Epithelial cell of alveolus of lung (primary cell): Measurements from ENCODE around the gene MISP3.

- RAMPAGE, long total RNA: no peak
- RRBS: no CpG with 5 or more reads among the region's 5 CpGs
These were observed 29.7 kb downstream of the LYL1 start for GRCh38 chr19:13072950-13073398.

GRCh38 chr19:13076266-13076702 lies 26.4 kb downstream of the LYL1 start:
- RAMPAGE, long total RNA: no peak
- RRBS: no CpG with 5 or more reads among the region's 9 CpGs

- RAMPAGE, long total RNA: no peak
- RRBS: 81% methylated on average over 1 of the region's 28 CpGs
These were observed 14.8 kb downstream of the LYL1 start for GRCh38 chr19:13087759-13088309.

DNA sequence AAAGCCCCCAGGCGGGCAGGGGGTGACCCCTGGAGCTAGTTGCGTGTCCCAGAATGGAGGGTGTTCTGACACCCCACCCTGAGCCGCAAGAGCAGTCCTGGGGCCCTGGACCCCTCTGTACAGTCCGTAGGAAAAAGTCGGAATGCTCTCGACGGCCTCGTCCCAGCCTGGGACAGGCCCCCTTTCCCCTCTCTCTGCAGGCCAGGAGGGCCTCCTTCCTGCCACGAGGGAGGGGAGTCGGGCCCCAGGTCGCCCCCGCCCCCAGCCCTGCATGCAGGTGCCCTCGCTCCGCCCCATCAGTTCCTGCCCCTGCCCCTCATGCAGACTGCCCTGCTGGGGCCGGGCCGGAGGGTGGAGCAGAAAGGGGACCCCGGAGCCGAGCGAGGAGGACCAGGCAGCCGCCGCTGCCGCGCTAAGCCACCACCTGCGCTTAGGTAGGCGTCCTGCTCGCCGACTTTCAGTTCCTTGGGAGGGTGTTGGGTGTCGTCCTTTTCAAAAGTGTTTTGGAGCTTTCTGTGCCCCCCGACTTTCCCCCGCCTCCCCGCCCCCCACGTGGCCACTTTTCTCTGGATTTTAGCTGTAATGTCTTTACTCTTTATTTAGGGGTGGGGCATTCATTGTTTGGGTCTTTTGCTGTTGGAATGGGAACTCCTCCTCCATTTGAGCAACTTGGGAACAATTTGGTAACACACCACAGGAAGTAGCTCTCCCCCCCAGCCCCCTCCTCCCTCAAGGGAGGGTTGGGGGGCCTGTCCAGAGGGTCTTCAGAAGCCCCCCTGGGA lies 7.2 kb downstream of the LYL1 start:
- RAMPAGE, long total RNA: no peak
- RRBS: no CpG with 5 or more reads among the region's 32 CpGs

DNA sequence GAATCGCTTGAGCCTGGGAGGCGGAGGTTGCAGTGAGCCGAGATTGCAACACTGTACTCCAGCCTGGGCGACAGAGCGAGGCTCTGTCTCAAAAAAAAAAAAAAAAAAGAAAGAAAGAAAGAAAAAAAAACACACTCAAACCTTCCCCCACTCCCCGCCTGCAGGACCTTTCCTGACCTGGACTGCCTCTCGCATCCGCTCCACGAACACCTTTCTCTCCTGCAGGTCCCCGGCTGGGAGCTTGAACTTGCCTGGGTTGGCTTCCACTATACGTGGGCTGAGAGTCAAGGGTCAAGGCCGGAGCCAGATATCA lies 897 bp downstream of the STX10 start:
- RAMPAGE, long total RNA: no peak
- RRBS: 1% methylated on average over 3 of the region's 12 CpGs

DNA sequence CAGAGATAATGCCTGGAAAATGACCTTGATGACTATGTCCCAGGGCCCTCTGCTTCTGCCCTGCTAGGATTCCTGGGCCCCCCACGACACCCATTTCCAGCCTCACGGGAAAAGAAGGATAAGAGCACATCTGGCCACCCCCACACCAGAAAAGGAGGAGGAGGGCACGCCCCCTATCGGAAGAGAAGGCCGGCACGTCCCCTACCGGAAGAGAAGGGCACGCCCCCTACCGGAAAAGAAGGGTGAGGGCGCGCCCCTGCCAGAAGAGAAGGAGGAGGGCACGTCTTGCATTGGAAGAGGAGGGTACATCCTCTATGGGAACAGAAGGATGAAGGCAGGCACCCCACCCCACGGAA lies 84.3 kb downstream of the IER2 start:
- RAMPAGE, long total RNA: no peak
- RRBS: no CpG with 5 or more reads among the region's 13 CpGs

DNA sequence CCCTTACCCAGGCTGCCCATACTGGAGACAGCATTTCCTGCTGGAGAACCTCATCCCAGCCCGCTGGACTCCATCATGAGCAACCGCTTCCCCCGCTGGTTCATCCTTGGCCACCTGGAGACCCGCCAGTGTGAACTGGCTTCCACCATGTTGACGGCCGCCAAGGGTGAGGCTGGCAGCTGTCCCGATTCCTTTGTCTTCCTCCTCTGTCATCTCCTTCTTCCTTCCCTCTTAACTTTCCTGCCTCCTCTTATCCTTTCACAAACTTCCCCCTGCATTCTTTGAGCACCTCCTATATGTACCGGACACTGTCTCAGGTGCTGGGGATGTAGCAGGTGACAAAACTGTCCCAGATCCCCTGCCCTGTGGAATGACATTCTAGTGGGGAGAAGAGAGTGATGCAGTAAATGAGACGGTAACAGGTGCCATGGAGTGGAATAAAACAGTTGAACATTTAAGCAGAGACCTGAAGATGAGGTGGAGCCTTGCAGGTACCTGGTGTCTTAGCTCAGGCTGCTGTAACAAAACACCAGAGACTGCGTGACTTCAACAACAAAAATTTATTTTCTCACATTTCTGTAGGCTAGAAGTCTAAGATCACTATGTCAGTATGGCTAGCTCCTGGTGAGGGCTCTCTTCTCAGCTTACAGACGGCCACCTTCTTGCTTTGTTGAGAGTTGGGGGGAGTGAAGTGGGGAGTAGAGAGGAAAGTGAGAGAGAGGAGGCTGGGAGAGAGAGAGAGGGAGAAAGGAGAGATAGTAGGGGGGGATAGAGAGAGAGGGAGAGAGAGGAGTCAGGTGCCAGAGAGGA lies 28.3 kb downstream of the ZSWIM4 start:
- RAMPAGE, long total RNA: no peak
- RRBS: no CpG with 5 or more reads among the region's 11 CpGs

DNA sequence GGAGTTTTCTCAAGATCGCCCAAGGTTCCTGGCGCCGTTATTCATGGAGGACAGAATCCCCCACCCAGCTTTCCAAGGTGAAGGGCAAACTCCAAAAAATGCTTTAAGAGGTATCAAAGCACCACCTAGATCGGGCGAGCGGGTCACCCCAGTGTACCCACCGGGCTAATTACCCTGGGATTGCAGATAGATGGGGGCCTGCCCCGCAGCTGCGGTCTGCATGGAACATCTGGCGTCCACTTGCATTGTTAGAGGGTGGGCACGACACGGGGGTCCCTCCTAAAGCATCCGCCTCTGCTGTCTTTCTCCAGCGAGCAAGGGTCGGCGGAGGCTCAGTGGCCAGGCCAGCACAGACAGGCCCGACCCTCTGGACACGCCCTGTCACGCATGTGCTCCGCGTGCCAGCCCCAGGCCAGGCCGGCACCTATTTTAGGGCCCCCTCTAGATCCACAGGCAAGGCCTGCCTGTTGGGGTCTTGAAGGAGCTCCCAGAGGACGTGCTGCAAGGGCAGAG lies 35.9 kb upstream of the NANOS3 start:
- RAMPAGE, long total RNA: no peak
- RRBS: no CpG with 5 or more reads among the region's 23 CpGs

- RAMPAGE, long total RNA: no peak
- RRBS: no CpG with 5 or more reads among the region's 23 CpGs
These were observed 35.2 kb upstream of the NANOS3 start for GRCh38 chr19:13841512-13842432.

GRCh38 chr19:13847642-13848222 lies 29.2 kb upstream of the NANOS3 start:
- RAMPAGE, long total RNA: no peak
- RRBS: 3% methylated on average over 17 of the region's 29 CpGs

DNA sequence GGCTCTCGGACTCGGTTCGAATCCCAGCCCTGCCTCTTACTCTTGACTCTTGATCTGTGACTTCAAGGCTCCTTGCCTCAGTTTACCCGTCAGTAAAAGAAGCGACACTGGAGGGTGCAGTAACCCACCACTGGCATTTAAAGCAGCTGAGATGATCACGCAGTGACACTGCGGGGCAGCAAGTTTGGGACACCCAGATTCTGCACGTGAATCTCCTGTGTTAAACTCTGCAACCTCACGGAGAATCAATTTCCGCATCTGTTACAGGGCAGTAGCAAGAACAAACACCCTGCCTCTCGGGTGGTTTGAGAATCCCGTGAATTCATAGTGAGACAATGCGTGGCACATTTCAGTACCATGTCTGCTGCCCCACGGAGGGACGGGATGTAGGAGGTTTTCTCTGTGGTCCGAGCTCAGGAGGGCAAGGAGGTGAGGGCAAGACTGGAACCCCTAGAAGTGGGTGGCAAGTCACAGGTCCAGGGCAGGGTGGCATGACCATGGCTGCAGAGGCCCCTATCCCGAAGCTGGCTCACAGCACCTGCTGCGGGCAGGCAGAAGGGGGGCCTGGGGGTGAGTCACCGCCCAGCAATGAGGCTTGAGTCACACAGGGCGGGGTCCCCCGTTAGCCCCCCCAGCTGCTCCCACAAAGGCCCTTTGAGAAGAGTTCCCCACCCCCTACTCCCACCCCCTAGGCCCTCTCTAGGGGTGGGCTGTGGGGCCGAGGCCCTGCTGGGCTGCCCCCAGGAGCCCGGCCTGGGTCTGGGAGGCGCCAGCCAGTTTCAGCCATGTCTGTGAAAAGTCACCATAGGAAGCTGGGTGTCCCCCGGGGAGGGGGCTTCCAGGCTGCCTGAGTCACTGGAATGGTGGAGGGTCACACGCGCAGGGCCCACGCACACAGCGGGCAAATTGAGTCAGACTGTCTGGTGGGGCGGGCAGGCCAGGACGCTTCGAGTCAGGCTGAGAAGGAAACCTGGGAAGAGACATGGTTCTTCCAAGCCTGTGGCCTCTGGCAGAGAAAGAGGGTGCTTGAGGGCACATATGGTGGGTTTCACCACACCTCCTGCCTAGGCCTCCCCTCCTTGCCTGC lies 25.9 kb upstream of the NANOS3 start:
- RAMPAGE, long total RNA: no peak
- RRBS: under 1% methylated on average over 3 of the region's 32 CpGs

- RAMPAGE, long total RNA: no peak
- RRBS: no CpG with 5 or more reads among the region's 2 CpGs
These were observed 20.5 kb upstream of the NANOS3 start for GRCh38 chr19:13856490-13856778.

- RAMPAGE, long total RNA: no peak
- RRBS: 3% methylated on average over 18 of the region's 62 CpGs
These were observed 4.1 kb upstream of the NANOS3 start for GRCh38 chr19:13872373-13873619.

DNA sequence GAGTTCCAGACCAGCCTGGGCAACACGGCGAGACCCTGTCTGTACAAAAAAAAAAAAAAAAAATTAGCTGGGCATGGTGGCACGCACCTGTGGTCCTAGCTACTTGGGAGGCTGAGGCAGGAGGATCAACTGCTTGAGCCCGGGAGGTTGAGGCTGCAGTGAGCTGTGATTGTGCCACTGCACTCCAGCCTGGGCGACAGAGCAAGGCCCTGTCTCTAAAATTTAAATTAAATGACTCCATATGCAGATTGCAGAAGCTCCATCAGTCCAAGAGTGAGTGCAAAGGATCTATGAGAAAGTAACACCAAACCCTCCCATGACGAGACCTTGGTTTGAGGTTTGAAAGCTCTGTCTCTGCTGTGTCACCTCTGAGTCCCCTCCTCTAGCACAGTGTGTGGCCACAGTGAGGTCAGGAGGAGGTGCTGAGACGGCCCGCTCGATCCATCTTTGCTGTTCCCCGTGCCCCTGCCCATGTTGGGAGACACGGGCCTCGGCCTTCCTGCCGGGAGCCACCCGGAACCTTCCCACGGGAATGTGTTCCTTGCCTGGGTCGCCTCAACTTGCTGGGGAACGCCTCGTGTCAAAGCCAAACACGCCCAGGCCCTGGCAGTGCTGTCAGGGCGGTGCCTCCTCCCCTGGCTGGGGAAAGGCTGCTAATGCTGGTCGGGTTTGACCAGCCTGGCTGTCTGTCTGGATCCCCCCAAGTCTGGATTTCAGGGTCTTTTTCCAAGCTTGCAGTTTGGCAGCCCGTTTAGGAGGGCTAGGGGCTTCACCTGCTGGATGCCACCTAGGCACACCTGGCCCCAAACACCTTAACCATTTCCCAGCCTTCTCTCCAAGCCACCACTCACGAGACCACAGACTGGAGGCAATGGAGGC lies 10.1 kb downstream of the NANOS3 start:
- RAMPAGE, long total RNA: no peak
- RRBS: no CpG with 5 or more reads among the region's 23 CpGs

DNA sequence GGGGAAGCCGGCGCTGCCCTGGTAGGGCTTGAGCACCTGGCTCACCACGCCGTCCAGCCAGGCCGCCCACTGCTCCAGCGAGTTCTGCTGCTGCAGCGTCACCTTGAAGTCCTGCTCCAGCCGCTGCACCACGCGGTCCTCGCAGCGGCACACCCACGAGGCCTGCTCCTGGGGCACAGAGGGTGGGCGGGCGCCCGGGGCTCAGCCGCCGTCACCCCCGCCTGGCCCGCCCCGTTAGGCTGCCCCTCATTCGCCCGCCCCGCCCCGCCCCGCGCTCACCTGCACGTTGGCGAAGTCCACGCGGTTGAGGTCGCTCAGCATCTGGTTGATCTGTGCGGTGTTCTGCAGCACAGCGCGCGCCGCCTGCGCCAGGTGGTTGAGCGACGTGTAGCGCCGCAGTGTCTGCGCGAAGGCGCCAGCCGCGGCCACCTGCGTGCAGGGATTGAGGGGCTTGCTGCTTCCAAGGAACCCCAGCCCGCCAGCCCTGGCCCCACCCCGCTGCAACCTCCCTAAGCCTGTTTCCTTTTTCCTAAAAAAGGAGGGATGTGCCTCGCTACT lies 11.3 kb downstream of the DCAF15 start:
- RAMPAGE, long total RNA: no peak
- RRBS: 39% methylated on average over 1 of the region's 51 CpGs

- RAMPAGE, long total RNA: no peak
- RRBS: 3% methylated on average over 38 of the region's 81 CpGs
These were observed at the start of gene MISP3 for GRCh38 chr19:14071716-14072867. Gene MISP3, plus strand, starts transcription at chr19:14072786.

DNA sequence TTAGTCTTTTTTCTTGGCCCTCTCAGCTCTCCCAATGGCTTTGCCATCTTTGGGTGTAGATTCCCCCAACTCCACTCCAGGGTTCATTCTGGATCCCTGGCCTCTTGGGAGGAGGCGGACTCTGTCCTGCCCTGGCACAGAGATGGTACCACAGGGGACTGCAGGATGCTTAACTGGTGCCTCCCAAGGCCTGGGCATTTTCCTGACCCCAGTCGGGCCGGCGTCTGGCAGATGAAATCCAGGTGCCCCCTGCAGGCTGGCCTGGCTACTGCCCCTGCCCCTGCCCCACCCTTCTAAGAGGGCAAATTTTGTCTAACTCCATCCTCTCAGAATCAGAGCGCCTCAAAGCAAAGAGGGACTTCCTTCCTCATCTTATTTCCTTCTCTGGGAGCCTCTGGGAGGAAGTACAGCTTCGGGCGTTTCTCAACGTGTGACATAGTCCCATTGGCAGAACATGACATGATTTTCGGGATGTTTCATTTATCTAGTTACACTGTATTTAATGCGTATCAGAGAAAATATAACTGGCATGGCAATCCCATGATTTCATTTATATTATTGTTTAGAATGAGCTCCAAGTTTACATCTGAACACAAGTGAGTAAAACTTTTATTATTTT lies 2.7 kb downstream of the PRKACA start:
- RAMPAGE, long total RNA: no peak
- RRBS: no CpG with 5 or more reads among the region's 10 CpGs

DNA sequence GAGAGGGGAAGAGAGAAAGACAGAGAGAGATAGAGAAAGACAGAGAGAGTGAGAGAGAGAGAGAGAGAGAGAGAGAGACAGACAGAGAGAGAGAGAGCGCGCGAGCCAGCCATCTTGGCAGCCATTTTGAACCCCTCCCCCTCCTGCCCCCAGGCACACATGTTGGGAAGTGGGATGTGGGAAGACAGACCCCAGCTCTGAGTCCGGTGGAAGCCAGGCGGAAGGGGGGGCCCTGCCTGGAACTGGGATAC lies 1.4 kb downstream of the ADGRL1 start:
- RAMPAGE, long total RNA: no peak
- RRBS: no CpG with 5 or more reads among the region's 5 CpGs

- RAMPAGE, long total RNA: no peak
- RRBS: no CpG with 5 or more reads among the region's 3 CpGs
These were observed 1.5 kb upstream of the ADGRE5 start for GRCh38 chr19:14379706-14380094.

DNA sequence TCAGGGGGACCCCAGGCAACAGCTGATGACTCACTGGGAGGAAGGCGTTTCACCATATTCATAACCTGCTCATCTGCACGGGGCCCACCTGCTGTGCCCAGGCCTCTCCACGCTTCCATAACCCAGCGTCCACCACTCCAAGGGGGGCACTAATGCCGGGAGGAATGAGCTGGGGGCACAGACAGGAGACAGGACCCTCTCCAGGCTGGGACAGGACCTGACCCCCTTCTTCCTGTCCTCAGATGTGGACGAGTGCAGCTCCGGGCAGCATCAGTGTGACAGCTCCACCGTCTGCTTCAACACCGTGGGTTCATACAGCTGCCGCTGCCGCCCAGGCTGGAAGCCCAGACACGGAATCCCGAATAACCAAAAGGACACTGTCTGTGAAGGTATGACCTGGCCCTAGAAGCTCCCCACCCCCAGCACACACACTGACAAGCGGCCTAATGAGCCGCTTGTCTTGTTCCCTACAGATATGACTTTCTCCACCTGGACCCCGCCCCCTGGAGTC lies 16.2 kb downstream of the ADGRE5 start:
- RAMPAGE, long total RNA: no peak
- RRBS: no CpG with 5 or more reads among the region's 16 CpGs